AG10803 (cell line): ENCODE measurements around a stretch of chr20.

- RRBS: no CpG with 5 or more reads among the region's 3 CpGs
Observed at GRCh38 chr20:17520489-17520945, 10.7 kb downstream of the BFSP1 start.

DNA sequence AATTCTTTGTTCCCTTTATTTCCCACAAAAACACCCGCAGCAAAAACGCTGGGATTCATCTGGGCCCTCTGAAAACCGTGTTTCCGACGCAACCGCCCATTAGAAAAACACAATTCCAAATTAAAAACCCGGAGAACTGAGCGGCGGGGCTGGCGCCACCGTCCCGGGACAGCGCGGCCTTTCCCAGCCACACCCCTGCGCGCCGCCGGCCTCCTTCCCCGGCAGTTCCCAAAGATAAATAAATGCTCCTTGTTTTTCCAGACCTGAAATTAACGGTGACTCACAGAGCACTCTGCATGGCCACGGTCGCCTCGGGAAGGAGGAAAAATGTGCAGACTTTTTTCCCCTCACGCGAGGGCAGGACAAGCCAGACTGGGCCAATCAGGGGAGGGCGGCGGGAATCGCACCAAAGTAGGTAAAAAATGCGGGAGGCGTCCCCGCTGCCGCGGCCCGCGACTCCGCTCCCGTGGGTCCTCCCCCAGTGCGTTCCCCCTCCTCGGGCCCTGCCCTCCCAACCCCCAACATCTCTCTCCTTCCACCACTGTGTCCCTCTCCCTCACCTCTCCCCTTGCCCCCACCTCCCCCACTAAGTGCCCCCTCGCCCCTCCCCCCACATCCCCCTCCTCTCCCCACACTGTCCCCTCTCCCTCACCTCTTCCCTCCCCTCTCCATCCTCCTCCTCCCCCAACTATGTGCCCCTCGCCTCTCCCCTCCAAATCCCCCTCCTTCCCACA, 800 bp upstream of the DSTN start:
- RRBS: under 1% methylated on average over 7 of the region's 41 CpGs

- RRBS: no CpG with 5 or more reads among the region's 27 CpGs
Observed at GRCh38 chr20:17634702-17635776, 47.0 kb downstream of the RRBP1 start.

- RRBS: no CpG with 5 or more reads among the region's 2 CpGs
Observed at GRCh38 chr20:17796102-17796544, 96.4 kb downstream of the BANF2 start.

- RRBS: no CpG with 5 or more reads among the region's 21 CpGs
Observed at GRCh38 chr20:17870008-17870701, 98.4 kb downstream of the SNX5 start.

GRCh38 chr20:17873449-17873704, 95.2 kb downstream of the SNX5 start:
- RRBS: no CpG with 5 or more reads among the region's 5 CpGs

- RRBS: no CpG with 5 or more reads among the region's 14 CpGs
Observed at GRCh38 chr20:17936635-17937295, 31.8 kb downstream of the SNX5 start.

- RRBS: no CpG with 5 or more reads among the region's 30 CpGs
Observed at GRCh38 chr20:18005224-18006526, 36.9 kb downstream of the MGME1 start.

DNA sequence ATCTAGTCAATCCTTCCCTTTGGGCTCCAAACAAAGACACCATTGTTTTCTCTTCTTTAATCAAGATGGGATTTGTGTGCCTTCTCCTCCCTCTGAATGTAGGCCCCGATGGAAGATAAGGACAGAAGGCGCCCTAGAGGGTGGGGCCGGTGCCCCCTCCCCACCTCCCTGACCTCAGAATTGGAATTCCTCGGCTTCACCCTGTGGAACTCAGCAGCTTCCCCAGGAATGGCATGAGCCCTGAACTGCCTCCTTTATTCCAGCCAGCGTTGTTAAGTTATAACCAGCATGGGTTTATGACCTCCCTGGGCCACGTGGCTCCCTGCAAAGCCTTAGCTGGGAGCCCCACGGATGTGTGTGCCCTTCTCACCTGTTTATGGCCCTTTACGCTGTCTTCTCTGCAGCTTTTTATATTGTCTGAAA, 24.6 kb downstream of the OVOL2 start:
- RRBS: no CpG with 5 or more reads among the region's 8 CpGs

DNA sequence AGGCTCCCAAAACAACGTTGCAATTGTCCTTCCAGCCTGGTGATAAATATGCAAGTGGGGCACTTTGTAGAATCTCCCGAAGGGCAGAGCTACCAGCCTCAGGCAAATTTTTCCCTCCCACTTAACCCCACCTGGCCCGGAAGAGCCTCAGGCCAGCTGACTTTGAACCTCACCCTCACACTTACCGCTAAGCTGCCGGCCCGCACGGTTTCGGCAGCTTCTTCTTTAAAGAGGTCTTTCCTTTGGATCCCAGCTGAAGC, 2.5 kb downstream of the OVOL2 start:
- RRBS: 5% methylated on average over 6 of the region's 8 CpGs

DNA sequence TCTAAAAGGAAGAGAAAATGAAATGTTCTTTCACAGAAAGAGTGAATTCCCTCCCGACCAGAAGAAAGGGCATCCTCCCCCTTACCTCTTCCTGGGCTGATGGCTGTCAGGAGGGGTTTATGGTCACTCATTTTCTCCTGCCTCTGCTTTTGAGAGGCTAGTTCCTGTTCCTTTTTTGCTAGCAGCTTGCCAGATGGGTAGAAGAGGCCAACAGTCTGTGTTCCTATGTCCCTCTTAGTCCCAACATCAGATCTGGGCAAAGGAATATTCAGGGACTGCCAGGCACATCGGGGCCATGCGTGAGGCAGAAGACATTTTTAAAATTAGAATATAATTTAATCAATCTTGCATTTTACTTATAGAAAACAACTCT, 54.3 kb downstream of the DZANK1 start:
- RRBS: no CpG with 5 or more reads among the region's 3 CpGs

DNA sequence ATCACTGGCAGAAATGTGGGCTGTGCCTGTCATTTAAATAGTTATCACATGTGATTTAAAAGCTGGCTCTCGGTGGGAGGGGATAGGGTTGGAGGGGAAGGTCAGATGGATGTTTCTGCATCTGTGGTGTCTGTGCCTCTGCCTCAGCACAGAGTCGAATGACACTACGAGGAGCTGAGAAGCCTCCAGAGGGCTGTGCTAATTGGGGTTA, 73.7 kb upstream of the SCP2D1 start:
- RRBS: no CpG with 5 or more reads among the region's 3 CpGs

DNA sequence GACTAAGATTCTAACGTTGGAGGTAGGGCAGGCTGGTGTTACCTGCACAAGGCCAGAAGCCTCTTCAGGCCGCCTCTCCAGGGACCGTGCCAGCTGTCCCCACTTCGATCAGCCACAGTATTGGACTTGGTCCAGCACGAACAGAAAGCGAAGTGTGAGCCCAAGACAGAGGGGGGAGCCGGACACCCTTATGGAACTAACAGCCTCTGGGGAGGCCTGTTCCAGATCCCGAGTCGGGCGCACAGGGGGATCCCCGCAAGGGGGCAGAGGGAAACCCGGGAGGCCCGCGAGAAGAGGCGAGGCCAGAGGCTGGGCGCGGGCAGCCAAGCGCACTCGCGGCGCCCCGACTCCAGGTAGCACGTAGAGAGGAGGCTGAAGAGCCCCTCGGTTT, 860 bp upstream of the SLC24A3 start:
- RRBS: 3% methylated on average over 3 of the region's 24 CpGs

DNA sequence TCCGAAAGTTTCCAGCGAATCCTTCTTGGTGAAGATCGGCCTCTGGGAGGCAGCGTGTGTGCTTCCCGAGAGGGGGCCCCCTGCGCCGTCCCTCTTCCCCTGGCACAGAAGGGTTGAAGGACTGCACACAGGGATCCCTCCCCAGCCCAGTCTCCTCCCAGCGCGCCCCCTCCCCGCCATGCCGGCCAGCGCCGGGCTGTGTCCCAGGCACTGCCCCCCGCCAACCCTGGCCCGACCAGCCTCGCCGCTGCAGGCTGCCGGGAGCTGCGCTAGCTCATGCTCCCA, 522 bp upstream of the SLC24A3 start:
- RRBS: 2% methylated on average over 7 of the region's 19 CpGs

GRCh38 chr20:19737011-19737644, 20.9 kb upstream of the RIN2 start:
- RRBS: no CpG with 5 or more reads among the region's 5 CpGs

DNA sequence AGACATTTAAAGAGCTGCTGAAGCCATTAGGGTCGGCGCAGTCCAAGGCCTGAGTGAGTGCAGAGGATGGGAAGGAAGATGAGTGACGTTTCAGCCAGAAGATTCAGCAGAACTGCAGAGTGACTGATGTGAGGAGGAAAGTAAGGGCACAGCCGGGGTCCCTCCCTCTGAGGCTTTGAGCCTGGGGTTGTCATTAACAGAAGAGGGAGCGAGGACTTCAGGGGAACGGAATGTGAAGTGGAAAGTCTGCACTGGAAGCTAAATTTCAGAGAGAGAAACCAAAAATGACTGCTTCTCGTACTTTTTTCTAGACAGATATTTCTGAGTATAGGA, 117.7 kb downstream of the RIN2 start:
- RRBS: no CpG with 5 or more reads among the region's 7 CpGs

- RRBS: no CpG with 5 or more reads among the region's 4 CpGs
Observed at GRCh38 chr20:19904188-19904494, 113.0 kb upstream of the NAA20 start.

GRCh38 chr20:19916990-19917416, 100.2 kb upstream of the NAA20 start:
- RRBS: no CpG with 5 or more reads among the region's 5 CpGs

- RRBS: no CpG with 5 or more reads among the region's 5 CpGs
Observed at GRCh38 chr20:19977430-19977879, 39.7 kb upstream of the NAA20 start.

- RRBS: 25% methylated on average over 1 of the region's 27 CpGs
Observed at GRCh38 chr20:20002937-20004059, 13.9 kb upstream of the NAA20 start.